Urinary bladder (tissue), 3 donors: Measurements from ENCODE around the genes RETN, CLEC4M, EVI5L and RPS28.

DNA sequence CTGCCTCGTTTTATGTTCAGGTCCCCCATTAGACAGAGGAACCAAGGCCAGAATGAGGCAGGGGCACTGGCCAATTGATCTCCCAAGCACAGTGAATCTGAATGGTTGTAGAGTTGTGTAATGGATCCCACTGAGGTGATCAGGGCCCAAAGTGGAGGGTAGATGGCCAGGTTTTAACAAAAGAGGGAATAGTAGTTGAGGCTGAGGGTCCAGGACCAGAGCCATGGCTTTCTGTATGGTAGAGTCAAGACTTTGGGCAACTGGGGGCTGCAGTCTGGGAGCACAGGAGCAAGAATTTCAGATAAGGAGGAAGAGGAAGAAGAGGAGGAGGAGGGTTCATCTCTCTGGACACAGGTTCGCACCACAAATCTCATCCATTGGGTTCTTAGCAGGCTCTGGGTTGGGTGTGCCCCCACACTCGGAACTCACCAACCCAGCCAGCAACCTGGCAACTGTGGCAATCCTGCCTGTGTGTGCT, 18.0 kb downstream of the PNPLA6 start:
- PRO-cap: unidirectional peak, plus-strand start at position 320 of the sequence
- RAMPAGE, long total RNA: no peak

DNA sequence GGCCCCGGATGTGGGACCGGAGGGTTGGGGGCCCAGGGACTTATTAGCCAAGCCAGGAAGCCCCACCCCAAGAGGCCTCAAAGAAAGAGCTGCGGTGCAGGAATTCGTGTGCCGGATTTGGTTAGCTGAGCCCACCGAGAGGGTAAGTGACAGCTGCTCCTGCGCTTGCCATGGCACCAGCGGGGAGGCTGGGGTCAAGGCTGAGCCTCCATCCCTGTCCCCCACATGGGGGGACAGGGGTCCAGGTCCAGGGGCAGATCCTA, at the start of gene RETN:
Gene RETN (plus strand): TSS at position 70 of the 263 bp plus-strand sequence.
- PRO-cap: no peak
- RAMPAGE, long total RNA: start-site peak on the plus strand centred at position 111 of the sequence, 8 bp wide, 28 and 17 reads in 2 replicates

- PRO-cap: no peak
- RAMPAGE, long total RNA: no peak
Measured at GRCh38 chr19:7705620-7706167, 3.8 kb upstream of the FCER2 start.

GRCh38 chr19:7749011-7749498, 1.7 kb upstream of the CD209 start:
- PRO-cap: no peak
- RAMPAGE, long total RNA: no peak

DNA sequence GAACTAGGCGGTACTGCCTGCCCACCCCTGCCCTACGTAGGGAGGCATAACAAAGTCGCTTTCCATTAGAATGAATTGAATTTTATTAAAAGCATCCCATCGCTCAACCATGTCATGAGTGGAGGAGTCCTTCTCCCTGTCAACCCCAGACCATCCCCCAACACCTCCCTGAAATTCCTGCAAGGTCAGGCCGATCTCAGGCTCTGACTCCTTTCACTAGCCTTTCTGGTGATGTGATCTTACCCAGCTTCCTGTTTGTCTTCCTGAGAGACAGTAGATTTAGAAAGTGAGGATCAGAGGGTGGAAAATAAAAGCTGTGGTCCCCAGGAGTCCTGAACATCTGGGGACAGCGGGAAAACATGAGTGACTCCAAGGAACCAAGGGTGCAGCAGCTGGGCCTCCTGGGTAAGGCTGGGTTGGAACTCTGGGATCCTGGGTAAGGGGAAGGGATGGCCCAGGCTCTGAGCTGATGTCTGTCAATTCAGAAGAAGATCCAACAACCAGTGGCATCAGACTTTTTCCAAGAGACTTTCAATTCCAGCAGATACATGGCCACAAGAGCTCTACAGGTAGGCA, at the start of gene CLEC4M:
Gene CLEC4M (plus strand): TSS at position 336 of the 576 bp plus-strand sequence.
- PRO-cap: no peak
- RAMPAGE, long total RNA: no peak

DNA sequence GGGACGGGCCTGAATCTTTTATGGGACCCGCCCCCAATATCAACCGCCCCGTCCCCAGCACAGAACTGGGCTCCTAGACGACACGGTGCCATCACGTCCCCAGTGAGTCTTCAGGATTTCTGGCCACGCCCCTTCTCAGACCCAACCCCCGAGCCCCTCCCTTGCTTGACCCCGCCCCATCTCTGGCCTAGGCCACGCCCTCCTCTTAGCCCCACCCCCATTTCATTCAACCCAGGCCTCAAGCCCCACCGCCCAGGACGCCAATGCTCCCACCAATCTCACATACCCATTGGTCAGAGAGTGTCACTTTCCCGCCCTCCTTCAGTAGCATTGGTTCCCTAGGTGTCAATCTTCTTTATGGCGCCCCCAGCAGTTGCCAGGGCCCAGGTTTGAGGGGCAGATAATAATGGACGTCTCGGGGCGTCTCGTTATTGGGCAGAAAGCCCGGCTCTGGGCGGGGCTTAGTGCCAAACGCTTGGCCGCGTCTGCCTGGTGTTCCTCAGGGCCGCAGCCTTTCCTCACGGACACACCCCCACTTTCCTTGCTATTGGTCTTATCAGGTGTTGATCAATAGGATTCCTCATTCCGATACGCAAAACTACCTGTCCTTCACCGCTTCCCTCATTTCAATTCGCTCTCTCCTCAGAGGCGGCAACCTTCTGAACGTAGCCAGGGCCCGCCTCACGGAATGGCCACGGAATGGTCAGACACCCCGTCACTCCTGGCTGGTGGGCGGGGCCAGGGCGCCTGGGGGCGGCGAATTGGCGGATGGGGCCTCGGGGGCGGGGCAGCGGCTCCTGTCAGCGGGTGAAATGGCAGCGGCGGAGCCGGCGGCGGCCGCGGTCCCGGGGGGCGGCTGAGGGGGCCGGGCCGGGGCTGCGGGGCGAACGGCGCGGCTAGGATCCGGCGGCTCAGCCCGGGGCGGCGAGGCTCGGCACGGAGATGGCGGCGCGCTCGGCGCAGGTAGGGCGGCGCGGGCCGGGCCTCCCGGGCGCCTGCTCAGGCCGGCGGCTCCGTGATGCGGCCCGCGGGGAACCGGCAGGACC, at the start of gene EVI5L:
Gene EVI5L (plus strand): TSS at position 800 of the 1,046 bp plus-strand sequence.
- PRO-cap: unidirectional peak, plus-strand start at position 803 of the sequence
- RAMPAGE, long total RNA: no peak

DNA sequence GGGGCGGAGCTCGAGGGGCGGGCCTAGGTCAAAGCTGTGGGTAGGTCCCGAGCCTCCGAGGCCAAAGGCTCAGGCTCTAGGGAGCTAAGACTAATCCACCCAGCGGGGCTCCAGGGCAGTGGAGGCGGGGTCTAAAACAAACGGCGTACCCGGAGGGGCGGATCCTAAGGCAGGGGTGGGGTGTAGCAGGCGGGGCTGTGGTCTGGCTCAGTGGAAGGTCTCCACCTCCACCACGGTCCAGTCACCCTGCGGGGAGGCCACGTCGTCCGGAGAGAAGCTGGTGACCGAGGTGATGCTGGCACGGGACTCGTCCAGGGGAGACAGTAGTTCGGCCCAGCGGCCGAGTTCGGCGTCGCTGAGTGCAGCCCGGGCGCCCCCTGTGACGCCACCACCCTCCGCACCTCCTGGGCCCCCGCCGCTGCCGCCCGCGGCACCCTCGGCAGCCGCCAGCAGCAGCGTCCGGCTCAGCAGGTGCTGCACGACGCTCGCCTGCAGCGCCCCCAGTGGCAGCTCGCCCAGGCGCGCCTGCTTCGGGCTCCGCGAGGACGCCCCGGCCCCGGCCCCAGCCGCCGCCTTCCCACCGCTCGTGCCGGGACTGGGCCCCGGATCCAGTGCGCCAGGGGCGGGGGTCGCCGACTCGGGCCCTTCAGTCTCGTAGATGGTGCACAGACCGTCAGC, 5.2 kb downstream of the PRR36 start:
- PRO-cap: no peak
- RAMPAGE, long total RNA: no peak

DNA sequence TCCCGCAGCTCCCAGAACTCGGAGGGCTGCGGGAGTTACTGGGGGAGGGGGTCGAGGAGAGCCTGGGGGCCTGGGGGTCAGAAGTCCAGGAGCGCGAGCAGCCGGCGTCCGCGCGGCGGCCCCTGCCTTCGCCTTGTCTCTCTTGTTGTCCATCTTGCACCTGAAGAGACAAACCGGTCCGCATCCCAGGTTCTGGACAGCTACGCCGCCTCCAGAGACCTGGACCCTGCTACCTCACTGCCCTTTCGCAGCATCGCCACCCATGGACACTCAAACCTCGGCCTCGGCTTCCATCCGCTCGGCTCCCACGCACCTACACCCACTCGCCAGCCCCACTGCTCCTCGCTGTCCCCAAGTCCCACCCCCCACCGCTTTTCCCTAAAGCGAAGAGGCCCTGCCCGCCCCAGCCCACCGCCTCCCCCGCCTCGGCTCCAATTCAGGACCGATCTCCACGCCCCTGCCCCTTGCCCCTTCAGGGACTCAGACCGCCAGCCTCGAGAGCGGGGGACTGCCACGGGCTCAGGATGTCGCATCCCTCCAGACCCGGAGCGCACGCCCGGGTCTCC, 570 bp downstream of the PRR36 start:
- PRO-cap: no peak
- RAMPAGE, long total RNA: no peak

DNA sequence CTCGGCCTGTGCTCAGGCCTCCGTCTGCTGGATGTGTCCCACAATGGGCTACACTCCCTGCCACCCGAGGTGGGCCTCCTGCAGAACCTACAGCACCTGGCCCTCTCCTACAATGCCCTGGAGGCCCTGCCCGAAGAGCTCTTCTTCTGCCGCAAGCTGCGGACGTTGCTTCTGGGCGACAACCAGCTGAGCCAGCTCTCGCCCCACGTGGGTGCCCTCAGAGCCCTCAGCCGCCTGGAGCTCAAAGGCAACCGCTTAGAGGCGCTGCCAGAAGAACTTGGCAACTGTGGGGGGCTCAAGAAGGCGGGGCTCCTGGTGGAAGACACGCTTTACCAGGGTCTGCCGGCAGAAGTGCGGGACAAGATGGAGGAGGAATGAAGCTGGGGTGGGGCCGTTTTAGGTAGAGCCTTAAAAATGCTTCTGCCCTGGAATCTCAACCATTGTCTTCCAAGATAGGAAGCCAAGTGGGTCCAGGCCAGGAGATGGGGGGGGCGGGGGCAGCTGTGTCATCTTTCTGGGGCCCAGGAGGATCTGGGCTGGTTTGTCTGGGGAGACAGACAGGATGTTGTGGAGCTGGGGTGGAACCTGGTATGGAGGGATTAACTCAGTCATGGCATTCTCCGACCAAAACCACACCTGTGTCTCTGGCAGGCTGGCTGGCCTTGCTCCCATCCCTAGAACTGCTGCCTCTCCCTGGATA, 3.0 kb upstream of the MAP2K7 start:
- PRO-cap: no peak
- RAMPAGE, long total RNA: no peak

GRCh38 chr19:7926826-7927416, 986 bp upstream of the CTXN1 start:
- PRO-cap: no peak
- RAMPAGE, long total RNA: no peak

DNA sequence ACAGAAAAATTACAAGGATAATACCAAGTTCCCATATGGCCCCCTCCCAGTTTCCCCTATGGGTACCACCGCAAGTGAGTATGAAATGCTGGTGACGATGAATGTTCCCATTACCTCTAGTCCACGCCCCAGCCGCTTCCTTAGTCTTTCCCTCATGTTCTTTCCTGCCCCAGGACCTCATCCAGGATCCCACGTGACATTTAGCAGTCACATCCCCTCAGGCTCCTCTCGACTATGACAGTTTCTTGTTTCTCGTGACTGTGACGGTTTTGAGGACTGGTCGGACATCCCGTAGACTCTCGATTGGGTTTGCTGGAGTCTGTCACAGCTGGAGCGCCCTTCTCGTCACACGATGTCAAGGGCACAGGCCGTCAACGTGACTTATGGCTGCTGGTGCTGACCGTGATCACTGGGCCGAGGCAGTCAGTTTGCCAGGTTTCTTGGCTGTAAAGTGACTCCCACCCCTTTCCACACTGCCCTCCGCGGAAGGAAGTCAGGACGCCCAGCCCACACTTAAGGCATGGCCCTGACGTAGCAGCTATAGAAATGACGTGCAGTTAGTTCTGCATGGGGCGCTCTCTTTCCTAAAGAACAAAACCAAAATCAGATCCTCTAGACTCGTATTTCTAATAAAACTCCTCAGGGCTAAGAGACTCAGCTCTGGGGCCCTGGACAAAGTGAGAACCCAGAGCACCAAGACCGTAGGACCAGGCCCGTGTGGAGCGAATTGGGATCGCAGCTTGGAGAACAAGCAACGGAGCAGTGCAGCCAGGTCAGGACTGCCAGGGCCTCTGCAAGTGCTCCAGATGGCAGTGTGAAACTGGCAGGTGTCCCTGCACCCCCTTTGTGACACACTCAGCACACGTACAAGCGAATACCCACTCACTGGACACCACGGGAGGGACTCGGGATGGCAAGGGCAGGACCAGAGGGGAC, 22.6 kb downstream of the ELAVL1 start:
- PRO-cap: bidirectional peak, plus-strand start at position 266 of the sequence, minus-strand start at position 122 of the sequence
- RAMPAGE, long total RNA: no peak

DNA sequence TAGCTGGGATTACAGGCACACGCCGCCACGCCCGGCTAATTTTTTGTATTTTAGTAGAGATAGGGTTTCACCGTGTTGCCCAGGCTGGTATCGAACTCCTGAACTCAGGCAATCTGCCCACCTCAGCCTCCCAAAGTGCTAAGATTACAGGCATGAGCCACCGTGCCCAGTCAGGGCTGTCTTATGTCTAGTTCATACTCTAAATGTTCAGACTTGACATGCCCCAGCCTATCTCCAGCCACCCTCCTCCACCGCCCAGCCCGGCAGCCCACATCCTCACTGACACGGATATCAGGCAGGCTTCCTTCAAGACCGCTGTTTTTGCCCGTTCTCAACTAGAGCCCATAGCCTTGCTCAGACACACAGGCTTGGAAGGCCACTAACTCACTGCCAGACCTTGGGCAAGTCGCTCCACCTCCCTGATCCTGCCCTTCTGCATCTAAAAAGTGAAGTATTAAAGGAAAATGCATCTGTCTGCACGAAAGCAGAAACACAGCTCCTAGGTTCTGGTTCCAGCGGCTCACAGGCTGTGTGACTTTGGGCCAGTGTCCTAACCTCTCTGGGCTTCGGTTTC, 14.7 kb upstream of the CERS4 start:
- PRO-cap: no peak
- RAMPAGE, long total RNA: no peak

DNA sequence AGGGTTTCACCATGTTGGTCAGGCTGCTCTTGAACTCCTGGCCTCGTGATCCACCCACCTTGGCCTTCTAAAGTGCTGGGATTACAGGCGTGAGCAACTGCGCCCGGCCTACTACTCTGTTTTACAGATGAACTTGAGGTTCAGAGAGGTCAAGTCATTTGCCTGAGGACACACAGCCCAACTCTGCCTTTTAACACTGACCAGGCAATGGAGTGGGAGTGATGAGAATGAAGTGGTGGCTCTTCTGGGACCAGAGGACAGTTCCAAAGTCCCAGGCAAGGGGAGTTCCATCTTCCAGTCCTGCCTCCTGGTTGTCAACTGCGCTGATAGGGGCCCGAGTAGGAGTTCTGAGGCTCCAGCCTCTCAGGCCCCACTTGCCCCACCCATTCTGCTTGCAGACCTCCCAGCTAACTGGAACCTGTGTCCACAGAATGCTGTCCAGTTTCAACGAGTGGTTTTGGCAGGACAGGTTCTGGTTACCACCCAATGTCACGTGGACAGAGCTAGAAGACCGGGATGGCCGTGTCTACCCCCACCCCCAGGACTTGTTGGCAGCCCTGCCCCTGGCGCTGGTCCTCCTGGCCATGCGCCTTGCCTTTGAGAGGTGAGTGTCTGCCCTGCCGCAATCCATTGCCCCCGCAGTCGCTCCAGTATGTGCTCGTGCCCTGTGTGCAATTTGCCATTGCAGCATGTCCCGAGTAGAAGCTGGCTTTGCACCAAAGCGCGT, 41.6 kb downstream of the CERS4 start:
- PRO-cap: no peak
- RAMPAGE, long total RNA: no peak

DNA sequence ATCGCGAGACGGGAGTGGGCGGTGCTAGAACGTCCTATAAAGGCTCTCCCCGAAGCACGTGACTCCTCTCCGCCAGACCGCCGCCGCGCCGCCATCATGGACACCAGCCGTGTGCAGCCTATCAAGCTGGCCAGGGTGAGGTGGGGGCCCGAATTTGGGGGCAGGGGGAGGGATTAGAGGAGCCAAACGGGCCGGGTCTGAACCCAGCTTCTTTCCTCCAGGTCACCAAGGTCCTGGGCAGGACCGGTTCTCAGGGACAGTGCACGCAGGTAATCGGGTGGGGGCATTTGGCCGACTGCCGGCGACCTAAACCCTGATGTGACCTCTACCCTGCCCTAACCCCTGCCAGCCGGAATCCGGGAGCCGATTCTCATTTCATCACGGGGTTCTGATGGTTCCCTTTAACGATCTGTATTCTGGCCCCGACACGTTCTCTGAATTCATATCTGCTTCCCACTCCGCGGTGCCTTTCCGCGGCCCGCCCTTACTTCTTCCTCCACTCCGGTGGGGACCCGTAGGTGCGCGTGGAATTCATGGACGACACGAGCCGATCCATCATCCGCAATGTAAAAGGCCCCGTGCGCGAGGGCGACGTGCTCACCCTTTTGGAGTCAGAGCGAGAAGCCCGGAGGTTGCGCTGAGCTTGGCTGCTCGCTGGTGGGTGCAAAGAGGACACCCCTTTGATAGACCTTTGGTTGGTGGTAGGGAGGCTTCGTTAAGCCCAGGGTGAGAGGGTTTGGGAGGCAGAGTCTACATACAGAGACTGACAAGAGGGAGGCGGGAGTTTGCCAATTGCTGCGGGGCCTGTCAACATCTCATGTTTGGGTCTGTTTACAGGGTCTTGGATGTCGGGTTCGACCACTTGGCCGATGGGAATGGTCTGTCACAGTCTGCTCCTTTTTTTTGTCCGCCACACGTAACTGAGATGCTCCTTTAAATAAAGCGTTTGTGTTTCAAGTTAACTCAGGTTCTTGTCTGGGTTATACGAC, at the start of gene RPS28:
Gene RPS28 (plus strand): TSS at position 62 of the 989 bp plus-strand sequence.
- PRO-cap: bidirectional peak, plus-strand start at position 62 of the sequence, minus-strand start outside the sequence
- RAMPAGE, long total RNA: start-site peak on the plus strand centred at position 78 of the sequence, 28 bp wide, 3,688 and 27,537 reads in 2 replicates

- PRO-cap: no peak
- RAMPAGE, long total RNA: no peak
Measured at GRCh38 chr19:8340455-8341235, 2.4 kb downstream of the KANK3 start.

DNA sequence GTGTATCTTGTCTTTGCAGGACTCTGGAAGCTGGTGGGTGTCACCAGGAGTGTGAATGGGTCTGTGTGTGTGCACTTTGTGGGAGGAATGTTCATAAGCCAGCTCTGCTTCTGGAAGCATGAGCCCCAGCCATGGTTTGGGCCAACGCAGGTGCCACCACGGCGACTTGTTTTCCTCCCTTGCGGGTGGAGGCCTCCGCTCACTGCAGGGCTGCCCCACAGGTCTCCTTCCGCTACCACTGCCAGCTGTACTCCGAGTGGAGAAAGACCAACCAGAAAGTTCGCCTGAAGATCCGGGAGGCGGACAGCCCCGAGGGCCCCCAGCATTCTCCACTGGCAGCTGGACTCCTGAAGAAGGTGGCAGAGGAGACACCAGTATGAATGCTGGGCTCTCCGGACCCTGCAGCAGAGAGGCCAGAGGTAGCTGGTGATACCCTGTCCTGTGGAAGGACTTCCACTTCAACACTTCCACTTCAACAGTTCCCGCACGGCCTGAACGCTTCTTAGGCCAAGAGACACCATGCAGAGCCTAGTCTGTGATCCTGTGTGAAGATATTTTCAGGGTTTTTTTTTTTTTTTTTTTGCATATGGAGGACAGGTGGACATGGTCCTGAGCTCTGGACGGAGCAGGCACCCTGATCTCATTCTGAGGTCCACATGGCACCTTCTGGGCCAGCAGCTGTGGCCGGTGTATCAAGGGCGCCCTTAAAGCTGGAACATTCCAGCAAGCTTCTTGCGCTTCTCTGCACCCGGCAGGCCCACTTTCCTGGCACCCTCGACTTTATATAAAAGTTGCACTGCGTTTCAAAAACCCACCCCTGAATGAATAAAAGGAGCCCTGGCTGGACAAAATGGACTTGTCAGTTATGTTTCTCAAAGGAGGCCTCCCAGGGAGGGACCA, 6.4 kb upstream of the HNRNPM start:
- PRO-cap: no peak
- RAMPAGE, long total RNA: no peak

- PRO-cap: no peak
- RAMPAGE, long total RNA: no peak
Measured at GRCh38 chr19:8459797-8460256, 15.1 kb downstream of the HNRNPM start.

GRCh38 chr19:8482376-8483258, 19.8 kb downstream of the PRAM1 start:
- PRO-cap: no peak
- RAMPAGE, long total RNA: no peak

DNA sequence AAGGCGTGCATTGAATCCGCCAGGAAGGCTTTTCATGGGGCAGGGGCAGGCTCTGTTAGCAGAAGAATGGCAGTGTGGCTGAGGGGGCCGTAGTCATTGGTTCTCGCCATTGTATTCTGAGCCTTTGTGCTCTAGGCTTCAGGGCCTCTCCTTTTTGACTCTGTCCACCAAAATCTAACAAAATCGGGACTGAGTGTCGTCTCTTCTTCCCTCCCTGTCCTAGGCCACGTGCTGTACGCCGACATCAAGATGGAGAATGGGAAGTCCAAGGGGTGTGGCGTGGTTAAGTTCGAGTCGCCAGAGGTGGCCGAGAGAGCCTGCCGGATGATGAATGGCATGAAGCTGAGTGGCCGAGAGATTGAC, 14.0 kb downstream of the PRAM1 start:
- PRO-cap: no peak
- RAMPAGE, long total RNA: no peak

DNA sequence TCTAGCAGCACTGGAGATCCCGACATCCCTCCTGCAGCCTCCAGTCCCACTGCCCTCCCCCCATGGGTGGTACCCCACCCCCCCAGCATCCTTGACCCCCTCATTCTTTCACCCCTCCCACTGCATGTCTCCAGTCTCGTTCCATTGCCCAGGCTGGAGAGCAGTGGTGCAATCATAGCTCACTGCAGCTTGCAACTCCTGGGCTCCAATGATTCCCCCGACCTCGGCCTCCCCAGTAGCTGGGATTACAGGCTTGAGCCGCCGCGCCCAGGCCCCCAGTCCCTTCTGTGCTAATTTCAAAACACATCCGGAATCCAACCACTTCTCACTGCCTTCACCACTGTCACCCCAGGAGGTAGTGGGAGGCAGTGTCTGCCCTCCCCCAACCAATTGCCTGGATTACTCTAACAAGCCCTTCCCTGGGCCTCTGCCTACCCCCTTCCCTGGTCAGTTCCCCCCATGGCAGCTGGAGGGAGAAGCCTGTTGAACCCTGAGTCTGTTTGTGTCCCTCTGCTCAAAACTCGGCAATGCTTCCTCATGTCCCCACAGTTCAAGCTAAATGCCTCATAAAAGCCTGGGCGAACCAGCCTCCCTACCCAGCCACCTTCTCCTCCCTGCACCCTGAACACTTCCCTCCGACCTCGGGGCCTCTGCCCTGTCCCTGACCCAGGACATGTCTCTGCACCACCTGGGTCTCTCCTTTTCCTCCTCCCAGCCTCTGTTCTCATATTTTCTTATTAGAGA, 2.3 kb downstream of the PRAM1 start:
- PRO-cap: no peak
- RAMPAGE, long total RNA: no peak